AG09319 (cell line): Measurements from ENCODE around the gene FCHO2.

- RRBS = no CpG with 5 or more reads among the region's 1 CpG
These were observed 111.6 kb upstream of the ZNF366 start for GRCh38 chr5:72618837-72619170.

DNA sequence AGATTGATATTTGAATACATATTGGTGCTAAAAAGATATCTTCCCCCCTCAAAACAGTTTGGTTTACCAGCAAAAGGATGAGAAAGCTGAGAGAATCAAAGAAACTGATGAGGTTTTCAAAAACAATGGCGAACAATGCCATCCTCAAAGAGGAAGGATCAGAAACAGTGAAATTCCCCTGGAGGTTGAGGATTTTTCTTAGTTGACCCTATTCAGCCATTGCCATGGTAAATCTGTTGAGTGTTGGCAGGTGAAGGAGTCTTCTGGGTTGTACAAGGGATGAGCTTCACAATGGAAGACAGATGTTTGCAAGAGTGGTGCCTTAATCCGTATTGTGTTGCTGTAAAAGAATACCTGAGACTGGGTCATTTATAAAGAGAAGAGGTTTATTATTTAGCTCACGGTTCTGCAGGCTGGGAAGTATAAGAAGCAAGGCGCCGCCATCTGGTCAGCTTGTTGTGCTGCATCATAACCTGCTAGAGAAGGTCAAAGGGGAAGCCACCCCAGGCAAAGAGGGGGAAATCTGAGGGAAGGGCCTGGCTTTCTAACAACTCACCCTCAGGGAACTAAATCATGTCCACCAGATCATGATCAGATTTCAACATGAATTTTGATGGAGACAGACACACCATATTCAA is 2.4 kb downstream of the TNPO1 start:
- RRBS = no CpG with 5 or more reads among the region's 5 CpGs

GRCh38 chr5:72908606-72909893 is 46.8 kb upstream of the FCHO2 start:
- RRBS = no CpG with 5 or more reads among the region's 10 CpGs

DNA sequence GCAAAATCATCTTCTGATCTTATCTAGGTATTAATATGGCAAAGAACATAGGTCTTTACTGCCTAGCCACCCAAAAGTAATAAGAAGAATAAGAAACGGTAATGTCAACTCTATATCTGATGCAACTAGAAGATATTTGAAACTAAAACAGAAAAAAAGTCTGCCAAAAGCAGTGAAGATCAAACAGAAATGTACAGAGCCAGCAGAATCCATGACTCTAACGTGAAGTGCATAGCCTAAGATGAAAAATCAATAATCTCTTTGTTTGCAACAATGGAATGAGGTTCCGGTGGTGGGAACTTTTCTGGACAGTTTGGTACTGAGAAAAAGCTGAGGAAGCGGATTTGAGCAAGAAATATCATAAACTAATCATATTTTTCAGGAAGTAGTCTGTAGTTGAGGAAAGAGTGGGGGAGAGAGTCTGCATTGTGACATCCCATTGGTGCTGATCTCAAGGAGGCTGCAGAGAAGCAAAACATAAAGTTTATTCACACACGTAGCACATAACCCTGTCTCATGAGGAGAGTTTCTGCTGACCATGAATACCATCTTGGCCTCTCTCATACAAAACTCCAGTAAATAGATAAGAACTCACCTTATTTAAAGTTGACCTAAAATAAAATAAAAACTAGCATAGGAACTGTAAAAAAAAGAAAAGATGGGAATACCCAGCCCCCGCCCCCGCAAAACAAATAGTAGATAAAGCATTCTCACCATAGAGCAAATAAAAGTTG is 15.8 kb upstream of the FCHO2 start:
- RRBS = no CpG with 5 or more reads among the region's 7 CpGs

- RRBS = 2% methylated on average over 36 of the region's 75 CpGs
These were observed at the start of gene FCHO2 for GRCh38 chr5:72955087-72956156. Gene FCHO2, plus strand, starts transcription at chr5:72956041.

GRCh38 chr5:73120961-73121440 is 626 bp downstream of the TMEM171 start:
- RRBS = no CpG with 5 or more reads among the region's 7 CpGs

GRCh38 chr5:73273248-73274070 is 100.5 kb downstream of the TMEM174 start:
- RRBS = no CpG with 5 or more reads among the region's 6 CpGs

- RRBS = no CpG with 5 or more reads among the region's 6 CpGs
These were observed 3.8 kb downstream of the BTF3 start for GRCh38 chr5:73502048-73502434.

GRCh38 chr5:73506009-73507091 is 8.1 kb downstream of the BTF3 start:
- RRBS = no CpG with 5 or more reads among the region's 7 CpGs

- RRBS = no CpG with 5 or more reads among the region's 9 CpGs
These were observed 20.8 kb downstream of the ANKRA2 start for GRCh38 chr5:73544392-73545191.

GRCh38 chr5:73663417-73663661 is 37.3 kb downstream of the ARHGEF28 start:
- RRBS = no CpG with 5 or more reads among the region's 1 CpG

- RRBS = no CpG with 5 or more reads among the region's 12 CpGs
These were observed 271.8 kb downstream of the ARHGEF28 start for GRCh38 chr5:73897696-73898351.

- RRBS = no CpG with 5 or more reads among the region's 14 CpGs
These were observed 207.0 kb downstream of the ENC1 start for GRCh38 chr5:74433053-74434366.

DNA sequence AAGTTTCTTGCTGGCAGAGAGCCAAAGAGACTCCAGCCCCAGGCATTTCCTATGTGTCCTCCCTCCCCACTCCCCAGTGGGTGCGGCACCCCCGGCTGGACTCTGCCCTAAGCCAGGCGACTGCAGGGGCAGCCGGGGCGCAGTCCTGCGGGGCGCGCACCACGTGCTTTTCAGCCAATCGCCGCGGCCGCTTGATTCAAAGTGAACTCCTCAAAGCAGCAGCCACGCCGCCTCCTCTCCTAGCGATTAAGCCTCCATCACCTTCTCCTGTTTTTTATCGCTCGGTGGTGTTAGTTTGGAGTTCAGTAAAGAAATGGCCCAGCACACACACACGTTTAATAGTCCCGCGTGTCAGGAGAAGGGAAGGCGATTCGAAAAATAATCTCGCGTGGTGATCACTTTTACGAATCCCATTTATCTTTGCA is 805 bp upstream of the ENC1 start:
- RRBS = 0% methylated on average over 2 of the region's 26 CpGs

GRCh38 chr5:74642969-74643652 is 2.6 kb upstream of the ENC1 start:
- RRBS = no CpG with 5 or more reads among the region's 8 CpGs

DNA sequence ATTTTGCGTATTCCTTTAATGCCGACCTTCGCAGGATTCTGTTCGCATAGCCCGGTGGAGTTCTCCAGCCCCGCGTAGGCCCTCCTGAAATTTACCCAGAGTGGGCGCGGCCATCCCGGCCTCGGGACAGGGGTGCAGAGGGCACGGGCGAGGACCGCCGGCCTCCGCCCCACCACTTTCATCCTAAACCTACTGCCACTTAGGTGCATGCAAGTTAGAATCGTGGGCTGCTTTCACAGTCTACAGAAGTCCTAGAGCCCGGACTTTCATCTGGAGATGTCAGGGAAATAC is 483 bp upstream of the FAM169A start:
- RRBS = 11% methylated on average over 11 of the region's 18 CpGs

DNA sequence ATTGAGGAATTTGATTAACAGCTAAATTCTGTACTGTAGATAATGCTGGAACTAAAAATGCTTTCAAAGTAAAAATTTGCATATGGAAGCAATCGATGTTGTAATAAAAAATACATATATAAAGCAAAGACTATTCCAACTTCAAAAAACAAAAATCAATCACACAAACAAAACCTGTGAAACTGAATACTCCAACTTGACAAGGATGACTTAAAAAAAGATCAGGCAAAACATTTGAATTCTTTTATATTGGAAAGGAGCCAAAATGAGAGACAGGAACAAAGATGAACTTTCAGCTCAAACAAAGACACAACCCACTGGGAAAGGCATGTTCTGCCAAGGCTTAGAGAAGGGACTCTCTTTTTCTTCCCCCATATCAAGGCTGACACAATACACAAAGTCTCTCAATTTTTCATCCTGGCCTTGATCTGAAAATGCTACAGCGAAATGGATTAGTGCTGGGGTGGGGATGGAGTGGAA is 11.4 kb upstream of the FAM169A start:
- RRBS = no CpG with 5 or more reads among the region's 2 CpGs

GRCh38 chr5:74916618-74917122 is 50.5 kb upstream of the FAM169A start:
- RRBS = no CpG with 5 or more reads among the region's 3 CpGs

DNA sequence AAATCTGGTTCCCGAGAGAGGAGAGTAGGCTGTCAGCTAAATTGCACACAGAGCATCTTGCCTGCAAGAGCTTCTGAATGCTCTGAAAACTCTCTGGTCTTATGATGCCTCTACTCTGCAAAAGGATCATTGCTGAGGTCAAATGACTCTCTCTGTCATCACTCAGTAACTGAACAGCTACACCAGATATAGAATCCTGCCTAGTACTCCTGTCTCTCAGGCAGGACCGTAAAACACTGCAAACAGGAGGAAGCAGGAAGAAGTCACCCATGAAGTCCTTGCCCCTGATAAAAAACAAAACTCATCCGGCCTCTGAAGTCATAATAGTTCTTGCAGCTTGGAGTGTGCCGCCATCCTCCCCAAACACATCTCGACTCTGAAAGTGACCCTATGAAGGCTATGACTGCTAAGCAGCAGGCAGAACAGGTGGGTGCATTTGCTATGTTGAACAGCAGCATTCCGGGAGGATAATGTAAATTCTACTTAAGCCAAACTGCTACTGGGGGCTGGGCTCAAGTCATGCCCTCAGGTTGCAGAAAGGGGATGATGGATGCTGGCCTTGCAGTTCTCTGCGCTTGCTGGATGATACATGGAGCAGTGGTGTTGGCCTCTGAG is 81.9 kb upstream of the FAM169A start:
- RRBS = no CpG with 5 or more reads among the region's 7 CpGs

GRCh38 chr5:75053702-75054739 is 1.7 kb upstream of the GCNT4 start:
- RRBS = under 1% methylated on average over 12 of the region's 61 CpGs